ENCODE measurements around the genes NT5C1A and BMP8B.

GRCh38 chr1:39141125-39141639, 63.3 kb upstream of the MACF1 start:
- PRO-cap, result no peak

GRCh38 chr1:39213938-39215009, 9.8 kb downstream of the MACF1 start:
- PRO-cap, result unidirectional peak, minus-strand start at chr1:39214239

DNA sequence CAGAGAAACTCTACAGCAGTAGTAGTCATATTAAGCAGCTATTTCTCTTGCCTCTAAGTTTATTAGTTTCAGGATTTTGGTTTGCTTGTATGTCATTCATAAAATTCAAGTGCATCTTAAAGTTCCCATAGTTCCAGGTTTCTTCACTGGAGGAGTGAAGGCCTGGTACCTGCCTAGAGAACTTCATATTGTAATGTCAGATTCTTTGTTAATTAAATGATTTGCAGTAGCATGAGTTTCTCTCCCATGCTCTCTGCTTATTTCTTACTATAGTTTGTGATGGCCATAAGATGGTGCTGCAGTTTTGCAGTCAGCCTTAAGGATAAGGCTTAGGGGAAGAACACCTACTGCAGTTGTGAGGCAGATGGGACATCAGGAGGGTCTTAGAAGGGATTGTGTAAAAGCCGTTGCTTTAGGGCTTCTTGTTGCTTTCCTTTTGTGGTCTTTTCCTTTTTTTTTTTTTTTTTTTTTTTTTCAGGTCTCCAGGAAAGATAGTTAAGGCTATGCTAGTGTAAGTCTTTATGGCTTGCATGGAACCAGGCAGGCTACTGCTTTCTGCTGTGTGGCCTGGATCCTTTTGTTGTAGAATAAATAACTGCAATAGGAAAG, 61.8 kb downstream of the MACF1 start:
- PRO-cap, result no peak

DNA sequence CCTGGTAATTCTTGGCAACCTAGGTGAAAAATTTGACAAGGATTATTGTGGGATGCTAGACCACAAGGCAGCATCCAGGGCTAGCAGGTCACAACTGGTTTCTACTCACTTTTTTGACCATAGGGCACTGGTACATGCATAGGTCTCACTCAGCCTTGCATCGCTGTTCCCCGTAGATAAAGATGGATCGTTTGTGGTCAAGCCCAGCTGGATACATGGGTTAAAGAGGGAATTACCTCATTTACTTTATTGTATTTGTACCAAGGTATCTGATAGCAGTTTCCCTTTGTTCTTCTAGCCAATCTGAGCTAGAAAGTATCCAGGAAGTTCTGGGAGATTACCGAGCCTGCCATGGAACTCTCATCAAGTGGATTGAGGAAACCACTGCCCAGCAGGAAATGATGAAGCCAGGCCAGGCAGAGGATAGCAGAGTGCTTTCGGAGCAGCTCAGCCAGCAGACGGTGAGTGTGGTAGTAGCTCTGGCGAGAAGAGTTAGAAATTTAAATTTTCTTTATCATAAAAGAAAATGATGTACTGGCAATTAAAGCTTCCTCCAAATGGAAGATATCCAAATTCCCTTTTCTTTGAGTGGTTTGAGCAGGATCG, 113.8 kb downstream of the MACF1 start:
- PRO-cap, result no peak

DNA sequence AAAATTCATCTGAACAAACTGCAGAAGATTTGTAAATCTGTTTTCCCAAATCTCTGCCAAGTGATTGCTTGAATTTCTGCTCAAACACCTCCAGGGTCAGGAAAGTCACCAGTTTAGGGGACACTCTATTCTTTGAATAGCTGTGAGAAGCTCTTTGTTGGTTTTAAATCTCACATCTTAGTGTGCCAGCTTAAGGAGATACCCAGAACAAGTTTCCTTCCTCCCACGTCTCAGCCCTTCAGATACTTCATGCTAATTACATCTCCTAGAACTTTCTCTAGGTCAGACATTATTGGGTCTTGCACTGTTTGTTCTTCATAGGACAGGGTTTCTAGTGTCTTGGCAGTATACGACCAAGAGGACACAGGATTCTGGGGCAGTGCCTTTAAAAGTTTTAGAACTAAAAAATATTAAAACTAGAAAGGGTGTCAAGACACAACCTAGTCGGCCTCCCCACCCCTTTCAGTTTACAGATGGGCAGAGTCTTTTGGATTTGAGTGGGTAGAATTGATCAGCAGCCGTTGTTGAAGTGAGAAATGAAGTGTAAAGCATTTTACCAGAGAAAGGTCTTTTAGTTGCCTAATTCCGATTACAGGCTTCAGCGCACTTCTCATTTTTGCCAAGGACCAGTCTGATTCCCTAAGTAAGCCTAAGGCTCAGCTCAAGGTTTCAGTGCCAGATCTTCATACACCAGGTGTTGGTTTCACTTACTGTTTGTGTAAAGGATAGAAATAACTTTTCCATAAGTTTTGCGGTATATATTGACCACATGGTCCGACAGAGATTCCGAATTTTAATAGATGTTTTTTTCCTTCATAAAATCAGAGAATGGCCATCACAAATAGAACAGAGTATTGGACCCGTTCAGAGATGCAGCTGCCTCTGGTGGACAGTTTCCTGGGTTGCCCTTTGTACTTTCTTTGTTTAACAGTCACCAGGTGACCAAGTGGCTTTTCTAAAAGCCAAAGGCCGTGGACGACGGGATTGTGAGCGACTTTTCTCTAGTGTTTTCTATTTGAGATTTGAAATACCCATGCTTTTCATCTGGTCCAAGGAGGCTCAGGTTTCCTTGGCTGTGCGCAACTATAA, 84.0 kb upstream of the BMP8A start:
- PRO-cap, result bidirectional peak, plus-strand start at position 958 of the sequence, minus-strand start at position 878 of the sequence

GRCh38 chr1:39515723-39516039, 24.2 kb downstream of the BMP8A start:
- PRO-cap, result no peak

- PRO-cap, result bidirectional peak, plus-strand start at chr1:39541573, minus-strand start at chr1:39541423
These were observed 35.3 kb downstream of the PABPC4 start for GRCh38 chr1:39541161-39541753.

GRCh38 chr1:39564873-39565354, 11.7 kb downstream of the PABPC4 start:
- PRO-cap, result unidirectional peak, minus-strand start at chr1:39565197

DNA sequence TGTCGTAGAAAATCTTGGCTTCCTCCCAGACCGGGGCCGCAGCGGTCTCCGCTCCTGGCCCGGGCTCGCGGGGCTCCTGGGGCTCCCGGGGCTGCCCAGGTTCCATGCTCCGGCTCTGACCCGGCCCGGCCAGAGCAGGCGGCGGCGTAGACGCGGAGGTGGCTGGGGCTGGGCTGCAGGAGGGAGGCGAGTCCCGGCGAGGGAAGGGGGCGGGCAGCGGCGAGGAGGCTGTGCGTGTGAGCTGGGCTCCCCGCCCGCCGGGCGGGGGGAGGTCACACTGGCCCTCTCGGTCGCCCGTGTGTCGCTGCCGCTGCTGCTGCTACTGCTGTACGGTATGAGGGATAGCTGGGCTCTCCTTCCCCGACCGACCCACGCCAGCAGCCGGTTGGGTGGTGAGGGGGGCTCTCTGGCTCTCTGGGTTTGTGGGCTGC, at the start of gene NT5C1A:
Gene NT5C1A (minus strand): TSS at position 175 of the 431 bp plus-strand sequence.
- PRO-cap, result no peak

GRCh38 chr1:39788436-39789803, at the start of gene BMP8B:
BMP8B (minus strand) TSS chr1:39788865.
- PRO-cap, result bidirectional peak, plus-strand start at chr1:39788973, minus-strand start at chr1:39788843; unidirectional peak, minus-strand start at chr1:39789539

DNA sequence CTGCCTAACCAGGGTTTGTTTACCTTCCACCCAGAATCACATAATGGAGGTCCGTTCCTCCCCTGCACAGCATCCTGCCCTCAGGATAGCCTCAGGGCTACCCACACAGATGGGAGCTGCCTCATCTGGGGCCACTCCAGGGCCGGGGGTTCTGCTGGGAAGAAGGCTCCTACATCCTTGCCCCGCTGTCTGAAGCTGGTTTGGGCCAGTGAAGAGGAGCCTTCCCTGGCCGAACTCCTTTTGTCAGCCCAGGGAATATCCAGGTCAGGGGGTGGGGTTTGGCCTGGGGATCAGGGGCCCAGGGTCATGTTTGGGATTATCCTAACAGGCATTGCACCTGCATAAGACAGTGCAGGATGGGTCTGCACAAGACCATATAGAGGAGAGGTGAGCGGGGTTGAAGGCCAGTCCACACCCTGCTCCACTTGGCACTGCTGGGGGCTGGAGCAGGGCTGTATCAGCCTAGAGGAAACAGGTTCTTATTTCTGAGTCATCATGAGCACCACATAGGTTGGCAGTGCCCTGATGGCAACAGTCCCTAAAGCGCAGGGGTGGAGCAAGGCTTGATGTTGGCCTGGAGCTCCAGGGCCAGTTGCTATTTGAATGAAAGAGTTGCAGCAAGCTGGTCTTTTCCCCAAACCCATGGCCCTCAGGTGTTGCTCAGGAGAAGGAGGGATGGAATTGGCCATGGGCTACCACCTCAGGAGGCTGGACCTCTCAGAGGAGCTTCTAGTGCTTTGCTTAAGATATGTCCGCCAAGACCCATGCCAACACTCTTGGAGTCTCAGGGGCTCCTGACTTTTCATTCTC, 29.7 kb upstream of the BMP8B start:
- PRO-cap, result bidirectional peak, plus-strand start at position 598 of the sequence, minus-strand start at position 348 of the sequence

- PRO-cap, result no peak
These were observed 7.2 kb downstream of the TRIT1 start for GRCh38 chr1:39876138-39876552.

DNA sequence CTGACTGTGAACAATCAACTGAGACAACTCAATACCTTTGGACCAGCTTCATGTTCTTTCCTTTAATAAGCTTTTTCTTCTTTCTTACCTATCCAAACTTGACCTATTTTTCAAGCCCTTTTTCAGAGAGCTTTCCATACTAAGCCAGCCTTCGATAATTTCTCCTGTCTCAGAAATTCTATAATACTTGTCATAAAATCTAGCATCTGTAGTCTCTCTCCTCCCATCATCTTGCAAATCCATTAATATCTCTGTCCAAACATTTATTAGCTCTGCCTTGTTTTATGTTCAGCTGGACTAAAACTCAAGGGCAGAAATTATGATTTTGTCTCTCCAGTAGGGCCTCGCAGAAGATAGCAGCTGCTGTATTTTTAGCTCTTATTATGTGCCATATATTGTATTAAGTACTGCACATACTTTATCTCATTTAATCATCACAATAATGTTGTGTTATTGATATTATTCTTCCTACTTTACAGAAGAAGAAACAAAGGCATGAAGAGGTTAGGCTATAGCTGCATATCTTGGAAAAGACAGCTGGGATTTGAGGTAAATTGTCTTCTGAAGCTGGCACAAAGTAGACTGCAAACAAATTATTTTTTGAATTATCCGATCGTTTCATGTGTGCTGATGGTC, 1.6 kb downstream of the TRIT1 start:
- PRO-cap, result no peak

DNA sequence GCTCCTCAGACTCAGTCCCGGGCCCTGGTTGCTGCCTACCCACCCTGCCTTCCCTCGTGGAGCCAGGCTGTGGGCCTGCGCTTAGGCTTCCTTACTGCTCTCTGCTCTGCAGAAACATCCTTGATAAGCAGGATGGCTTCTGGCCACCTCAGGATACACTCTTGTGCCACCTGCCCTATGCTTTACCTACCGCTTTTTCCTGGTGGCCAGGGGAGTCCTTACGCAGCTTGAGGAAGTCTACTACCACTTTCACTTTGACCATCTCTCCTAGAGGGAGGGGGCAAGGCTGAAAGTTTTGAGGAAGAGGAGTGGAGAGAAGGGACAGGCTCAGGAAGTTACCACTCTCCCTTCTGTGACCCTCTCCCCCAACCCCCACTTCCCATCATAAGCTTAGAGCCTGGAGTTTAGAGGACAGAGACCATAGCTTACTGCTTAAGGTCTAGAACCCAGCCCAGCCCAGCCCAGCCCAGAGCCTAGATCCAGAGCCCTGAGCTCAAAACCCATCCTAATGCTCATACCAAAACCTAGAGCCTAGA, 18.2 kb upstream of the MFSD2A start:
- PRO-cap, result bidirectional peak, plus-strand start at position 298 of the sequence, minus-strand start at position 233 of the sequence

DNA sequence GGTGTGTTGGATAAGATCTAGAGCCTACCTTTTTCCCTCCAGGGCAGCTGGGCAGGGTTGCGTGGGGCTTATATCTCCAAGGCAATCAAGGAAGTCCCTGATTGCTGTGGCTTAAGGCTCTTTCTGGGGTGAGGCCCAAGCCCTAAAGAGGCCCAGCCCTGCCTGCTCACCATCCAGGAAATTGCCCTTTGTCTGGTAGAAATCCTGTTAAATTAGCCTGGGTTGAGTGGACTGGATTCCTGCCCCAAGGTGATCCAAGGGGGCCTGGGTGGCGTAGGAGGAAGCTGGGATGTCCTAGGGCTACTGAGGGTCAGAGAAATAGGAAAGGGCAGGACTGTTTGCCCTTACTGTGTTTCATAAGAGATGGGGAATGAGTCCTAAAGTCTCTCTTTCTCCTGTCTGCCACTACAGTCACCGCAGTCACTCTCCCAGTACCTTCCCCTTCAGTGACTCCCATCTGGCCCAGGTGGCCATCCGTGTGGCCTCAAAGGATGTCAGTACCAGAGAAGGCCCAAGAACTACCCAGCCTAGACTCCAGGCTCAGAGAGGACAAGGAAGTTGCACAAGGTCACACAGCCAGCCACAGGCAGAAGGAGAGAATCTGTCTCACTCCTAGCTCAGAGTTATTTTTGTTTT, 25.8 kb downstream of the MFSD2A start:
- PRO-cap, result bidirectional peak, plus-strand start at position 359 of the sequence, minus-strand start at position 87 of the sequence

- PRO-cap, result unidirectional peak, minus-strand start at chr1:39981980; unidirectional peak, minus-strand start at chr1:39982010
These were observed 27.0 kb downstream of the MFSD2A start for GRCh38 chr1:39981887-39982345.

DNA sequence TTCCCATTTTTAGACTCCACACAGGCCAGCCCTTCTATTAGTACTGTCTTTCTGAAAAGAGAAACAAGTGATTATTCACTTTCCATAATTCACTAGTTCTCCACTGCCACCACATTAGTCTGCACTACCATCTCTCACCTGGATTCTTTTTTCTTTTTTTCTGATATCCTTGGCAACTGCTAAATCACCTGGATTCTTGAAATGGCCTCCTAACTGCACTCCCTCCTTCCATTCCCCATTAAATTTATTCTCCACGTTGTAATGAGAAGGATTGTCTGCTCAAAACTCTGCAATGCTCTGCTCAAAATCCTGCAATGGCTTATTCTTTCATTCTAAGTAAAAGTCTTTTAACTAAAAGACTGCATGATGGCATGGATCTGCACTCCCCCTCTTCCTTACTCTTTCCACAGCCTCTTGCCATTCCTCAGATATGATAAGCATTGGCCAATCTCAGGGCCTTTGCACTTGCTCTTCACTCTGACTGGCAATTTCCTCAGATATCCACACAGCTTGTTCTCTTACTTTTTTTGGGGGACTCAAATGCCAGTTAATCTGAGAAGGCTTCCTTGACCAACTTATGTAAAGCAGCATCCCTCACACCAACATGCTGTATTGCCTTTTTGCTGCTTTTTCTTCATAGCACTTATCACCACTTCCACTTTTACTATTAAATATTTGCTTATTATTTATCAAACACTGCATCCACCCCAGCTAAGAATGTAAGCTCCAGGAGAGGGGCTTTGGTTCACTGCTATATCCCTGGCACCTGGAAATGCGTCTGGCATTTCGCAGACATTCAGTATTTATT, 2.9 kb upstream of the ZMPSTE24 start:
- PRO-cap, result no peak

DNA sequence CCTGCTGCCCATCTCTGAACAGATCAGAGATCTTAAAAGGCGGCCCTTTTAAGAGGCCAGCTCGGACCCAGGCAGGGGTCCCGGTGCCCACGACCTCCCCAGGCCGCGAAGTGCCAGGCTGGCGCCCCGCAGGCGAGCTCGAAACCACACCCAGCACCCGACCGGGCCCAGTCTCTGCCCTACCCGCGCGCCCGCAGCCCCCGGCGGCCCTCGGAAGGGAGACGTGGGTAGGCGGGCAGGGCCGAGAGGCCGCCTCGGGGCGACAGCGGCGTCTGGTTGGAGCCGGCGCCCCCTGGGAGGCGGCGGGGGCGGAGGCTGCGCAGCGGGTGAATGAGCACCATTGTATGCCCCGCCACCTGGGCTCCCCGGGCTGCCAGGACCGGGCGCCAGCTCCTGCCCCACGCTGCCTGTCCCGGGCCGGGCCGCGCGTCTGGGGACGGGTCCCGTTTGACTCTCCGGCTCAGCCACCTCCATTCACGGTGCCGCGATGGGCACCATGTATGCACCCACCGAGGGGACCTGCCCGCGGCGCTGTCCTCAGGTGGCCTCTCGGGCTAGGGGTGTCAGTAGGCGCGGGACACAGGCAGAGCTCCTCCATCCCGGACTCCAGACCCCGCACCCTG, 507 bp downstream of the COL9A2 start:
- PRO-cap, result no peak

DNA sequence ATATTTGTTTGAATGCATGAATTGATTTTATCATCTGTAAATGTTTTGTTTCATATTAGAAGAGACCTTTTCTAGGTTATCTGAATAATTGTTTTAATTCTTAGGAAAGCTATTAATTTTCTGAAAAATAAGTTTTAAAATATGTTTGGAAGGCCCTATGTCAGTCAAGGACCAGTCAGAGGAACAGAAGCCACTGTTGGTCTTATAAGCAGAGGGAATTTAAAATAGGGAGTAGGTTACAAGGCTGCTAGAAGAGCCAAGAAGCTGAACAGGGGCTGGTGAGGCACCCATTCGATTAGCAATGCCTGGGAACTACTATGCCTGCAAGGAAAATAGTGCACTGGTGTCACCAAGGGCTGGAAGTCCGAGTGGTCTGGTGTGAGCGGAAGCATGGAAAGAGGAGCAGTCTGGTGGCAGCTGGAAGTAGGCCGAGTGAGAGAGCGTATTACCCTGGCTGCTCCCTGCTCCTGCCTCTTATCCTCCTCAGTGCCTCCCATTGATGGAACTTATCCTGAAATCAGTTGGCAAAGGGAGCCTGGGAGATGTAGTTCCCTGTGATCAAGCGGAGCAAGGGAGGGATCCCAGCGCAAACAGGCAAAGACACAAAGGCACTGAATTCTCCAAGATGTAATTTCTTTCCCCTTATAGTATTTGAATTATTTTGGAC, 9.5 kb downstream of the SMAP2 start:
- PRO-cap, result no peak

DNA sequence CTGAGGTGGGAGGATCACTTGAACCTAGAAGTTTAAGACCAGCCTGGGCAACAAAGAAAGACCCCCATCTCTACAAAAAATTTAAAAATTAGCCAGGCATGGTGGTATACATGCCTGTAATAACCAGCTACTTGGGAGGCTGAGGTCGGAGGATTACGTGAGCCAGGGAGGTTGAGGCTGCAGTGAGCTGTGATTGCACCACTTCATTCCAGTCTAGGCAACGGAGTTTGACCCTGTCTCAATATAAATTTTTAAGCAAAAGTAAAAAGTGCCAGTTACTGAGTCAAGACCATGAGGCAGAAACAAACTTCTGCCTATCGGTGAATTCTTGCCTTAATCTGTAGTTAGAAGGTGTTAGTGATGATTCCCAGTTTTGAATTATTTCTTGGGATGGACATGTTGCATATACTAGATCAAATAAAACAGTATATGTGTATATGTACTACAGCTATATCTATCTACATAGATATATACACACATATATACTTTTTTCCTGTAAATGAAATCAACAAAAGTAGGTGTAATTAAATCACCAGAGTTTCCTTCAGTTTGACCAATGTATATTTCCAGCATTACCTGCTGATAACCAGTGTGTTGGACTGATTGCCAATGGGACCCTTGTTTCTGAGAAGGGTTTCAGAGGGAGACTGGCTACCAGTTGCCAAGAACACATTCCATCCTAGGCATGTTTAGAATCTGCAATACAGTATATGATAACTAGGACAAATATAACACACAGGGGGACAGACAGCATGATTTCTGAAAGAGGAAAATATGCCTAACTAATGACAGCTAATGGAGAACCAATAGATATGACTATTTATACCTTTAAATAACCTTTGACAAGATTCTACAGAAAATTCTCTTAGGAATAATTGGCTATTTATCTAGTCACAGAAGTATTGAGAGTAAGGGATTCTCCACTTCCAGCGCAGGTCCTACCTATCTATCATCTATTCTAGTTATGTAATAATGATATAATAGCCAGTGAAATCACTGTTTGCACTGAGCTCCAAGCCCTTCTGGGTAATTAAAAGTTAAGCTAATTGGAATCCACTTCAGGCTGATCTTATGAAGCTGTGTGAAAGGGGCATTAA, 36.8 kb downstream of the SMAP2 start:
- PRO-cap, result no peak